Measurements from ENCODE around the genes NANS and GALNT12.

DNA sequence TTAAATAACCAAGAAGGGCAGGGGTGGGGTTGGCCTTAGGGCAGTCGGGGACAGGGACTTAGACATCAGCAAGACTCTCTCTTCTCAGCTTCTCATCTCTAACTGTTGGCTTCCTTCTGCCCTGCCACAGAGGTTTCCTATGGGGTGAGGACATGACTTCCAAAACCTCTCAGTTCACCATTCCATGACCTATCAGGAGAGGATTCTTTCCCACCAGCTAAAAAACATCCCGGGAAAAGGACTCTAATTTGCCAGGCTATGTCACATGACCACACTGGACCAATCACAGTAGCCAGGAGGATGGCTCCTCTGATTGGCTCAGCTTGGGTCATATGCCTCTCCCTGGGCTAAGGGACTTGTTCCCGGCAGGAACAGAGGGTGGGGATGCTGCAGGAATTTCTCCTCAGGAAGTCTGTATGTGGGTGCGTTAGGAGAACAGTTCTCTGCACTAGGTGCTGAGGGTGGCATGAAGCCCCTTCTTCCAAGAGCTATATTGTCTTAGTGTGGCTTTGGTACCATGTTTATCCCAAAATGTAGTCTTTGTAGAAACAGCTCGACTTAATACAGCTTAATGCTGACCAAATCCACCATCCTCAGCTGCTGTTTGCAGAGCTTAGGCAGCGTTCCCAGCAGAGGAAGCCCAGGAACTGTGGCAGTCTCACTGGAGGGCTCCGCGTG lies 40.3 kb upstream of the XPA start:
- PRO-cap: no peak

- PRO-cap: unidirectional peak, minus-strand start at chr9:97920978
These were observed 1.4 kb downstream of the TRMO start for GRCh38 chr9:97920748-97921368.

GRCh38 chr9:97990140-97990999 lies 7.2 kb downstream of the ANP32B start:
- PRO-cap: no peak

- PRO-cap: no peak
These were observed 21.1 kb upstream of the NANS start for GRCh38 chr9:98035455-98035904.

GRCh38 chr9:98056027-98056814 lies at the start of gene NANS:
NANS (plus strand) TSS chr9:98056732.
- PRO-cap: bidirectional peak, plus-strand start at chr9:98056739, minus-strand start at chr9:98056608

- PRO-cap: no peak
These were observed 15.2 kb downstream of the NANS start for GRCh38 chr9:98071601-98072172.

DNA sequence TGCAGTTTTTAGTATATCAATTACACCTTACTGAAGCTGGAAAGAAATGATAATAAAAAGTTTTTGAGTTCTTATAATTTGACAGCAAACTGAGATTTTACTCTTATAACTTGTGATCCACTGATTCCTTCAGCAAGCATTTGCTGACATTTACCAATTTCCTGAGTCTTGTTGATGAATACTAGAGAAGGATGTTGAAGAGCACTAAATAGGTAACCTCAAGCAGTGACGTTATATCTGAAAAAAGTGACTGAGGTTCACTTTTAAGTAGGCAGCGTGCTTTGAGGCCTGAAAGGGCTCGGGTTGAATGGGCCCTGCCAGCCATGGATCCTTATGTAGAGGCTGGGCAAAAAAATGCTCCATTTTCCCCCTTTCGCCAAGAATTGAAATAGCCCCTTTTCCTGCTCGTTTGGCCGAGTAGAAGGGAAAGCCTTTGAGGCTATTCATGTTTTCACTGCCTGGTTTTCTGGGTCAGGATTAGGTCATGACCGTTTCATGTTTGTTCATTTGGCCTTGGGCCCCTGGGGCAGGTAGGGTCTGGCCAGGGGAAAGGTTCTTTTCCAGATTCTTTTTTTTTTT lies 19.4 kb downstream of the NANS start:
- PRO-cap: no peak

GRCh38 chr9:98087155-98088343 lies 31.0 kb downstream of the NANS start:
- PRO-cap: no peak

GRCh38 chr9:98181690-98182604 lies 10.5 kb downstream of the CORO2A start:
- PRO-cap: no peak

GRCh38 chr9:98227742-98228289 lies 27.6 kb downstream of the TBC1D2 start:
- PRO-cap: no peak

GRCh38 chr9:98255127-98255530 lies 320 bp downstream of the TBC1D2 start:
- PRO-cap: no peak

DNA sequence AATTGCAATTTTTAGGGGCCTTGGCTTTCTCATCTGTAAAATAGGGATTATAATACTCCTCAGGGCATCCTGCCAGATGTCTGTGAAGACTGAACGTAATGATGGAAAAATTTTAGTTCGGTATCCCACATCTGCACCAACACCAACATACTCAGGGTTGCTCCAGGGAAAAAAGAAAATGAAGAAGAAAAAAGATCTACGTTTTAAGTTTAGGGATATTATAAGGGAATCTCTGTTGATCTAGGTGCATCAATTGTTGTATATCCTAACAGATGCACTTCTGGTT lies 8.1 kb upstream of the TBC1D2 start:
- PRO-cap: no peak

DNA sequence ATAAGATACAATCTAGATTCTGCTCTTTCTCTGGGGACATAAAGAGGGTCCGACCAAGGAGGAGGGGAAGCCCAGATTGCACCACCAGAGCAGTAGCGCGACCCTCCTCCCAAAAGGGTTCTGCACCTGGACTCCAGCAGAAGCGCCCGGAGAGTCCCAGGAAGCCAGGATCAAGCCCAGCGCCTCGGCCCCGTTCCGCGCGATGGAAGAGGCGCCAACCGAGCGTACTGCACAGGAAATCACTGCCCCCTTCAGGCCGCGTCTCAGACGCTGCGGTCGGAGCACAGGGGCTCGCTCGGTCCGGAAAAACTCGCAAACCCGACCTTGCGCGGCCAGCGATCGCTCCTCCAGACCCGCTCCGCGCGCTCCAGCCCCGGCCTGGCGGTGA lies 1.6 kb downstream of the GABBR2 start:
- PRO-cap: no peak

- PRO-cap: unidirectional peak, plus-strand start at chr9:98807674
These were observed at the start of gene GALNT12 for GRCh38 chr9:98807076-98808333. GALNT12 (plus strand) TSS chr9:98807670.

- PRO-cap: no peak
These were observed 41.2 kb downstream of the GALNT12 start for GRCh38 chr9:98848694-98849102.

DNA sequence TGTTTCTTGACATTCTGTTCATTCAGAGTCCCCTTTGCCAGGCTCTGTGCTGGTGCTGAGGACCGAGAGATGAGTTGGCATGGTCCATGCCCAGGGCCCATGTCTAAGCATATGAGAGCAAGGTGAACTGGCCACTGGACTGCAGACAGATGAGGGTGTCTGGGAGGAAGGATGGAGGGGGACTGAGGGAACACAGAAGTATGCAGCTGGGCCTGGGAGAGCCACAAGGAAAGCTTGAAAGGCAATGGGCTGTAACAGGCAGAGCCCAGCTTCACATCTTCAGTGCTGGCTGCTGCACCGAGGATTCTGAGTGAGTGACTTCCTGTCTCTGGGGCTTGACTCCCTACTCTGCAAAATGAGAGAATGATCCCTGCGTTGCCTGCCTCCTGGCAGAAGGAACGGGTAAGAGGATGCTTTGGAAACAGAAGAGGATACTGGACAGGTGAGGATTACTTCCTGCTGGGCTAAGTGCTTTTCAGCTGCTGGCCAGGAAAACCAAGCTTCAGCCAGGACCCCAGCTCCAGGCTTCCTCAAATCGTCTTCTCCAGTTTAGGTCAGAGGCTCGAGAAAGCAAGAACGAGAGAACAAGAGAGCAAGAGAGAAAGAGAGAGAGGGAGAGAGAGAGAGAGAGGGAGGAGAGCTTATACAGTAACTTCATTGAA lies 29.1 kb downstream of the COL15A1 start:
- PRO-cap: no peak

GRCh38 chr9:98973453-98974093 lies 29.9 kb downstream of the COL15A1 start:
- PRO-cap: no peak

DNA sequence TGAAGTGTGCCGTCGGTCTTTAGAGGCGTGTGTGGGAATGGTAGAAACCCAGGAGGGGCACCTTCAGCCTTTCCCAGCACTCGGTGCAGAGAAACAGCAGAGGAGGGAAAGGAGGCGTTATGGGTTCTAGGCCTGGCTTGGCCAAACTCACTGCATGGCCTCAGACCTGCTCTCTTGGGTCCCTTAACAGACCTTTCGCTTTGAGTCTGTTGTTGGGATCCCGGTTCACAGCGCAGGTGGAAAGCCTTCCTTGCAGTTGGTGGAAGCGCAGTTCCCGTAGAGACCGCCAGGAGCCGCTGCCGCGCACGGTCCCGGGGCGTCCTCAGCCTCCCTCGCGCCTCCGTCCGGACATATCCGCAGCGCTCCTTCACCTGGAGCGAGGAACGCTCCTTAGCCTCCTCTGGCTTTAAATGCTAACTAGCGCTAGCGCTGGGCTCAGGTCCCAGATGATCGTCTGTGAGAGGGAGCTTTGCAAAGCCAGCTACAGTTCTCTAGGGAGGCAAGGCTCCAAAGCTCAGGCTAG lies 31.2 kb downstream of the COL15A1 start:
- PRO-cap: no peak

DNA sequence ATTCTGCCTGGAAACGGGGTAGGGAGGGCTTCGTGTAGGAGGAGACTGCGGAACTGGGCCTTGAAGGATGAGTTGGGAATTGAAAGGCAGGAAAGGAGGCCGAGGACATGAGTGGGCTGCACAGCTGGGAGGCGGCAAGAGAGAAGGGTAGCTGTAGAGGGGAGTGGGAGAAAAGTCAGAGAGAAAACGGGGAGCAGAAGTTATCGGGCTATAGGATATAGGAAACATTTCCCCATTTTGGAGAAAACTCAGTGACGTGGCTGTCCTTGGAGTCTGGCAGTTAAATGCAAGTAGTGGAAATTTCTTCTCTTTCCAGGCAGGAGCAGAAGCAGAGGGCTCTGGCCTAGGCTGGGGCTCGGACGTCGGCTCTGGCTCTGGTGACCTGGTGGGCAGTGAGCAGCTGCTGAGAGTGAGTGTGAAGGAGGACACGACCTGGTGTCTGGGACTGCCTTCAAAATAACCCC lies 79.4 kb downstream of the COL15A1 start:
- PRO-cap: no peak

DNA sequence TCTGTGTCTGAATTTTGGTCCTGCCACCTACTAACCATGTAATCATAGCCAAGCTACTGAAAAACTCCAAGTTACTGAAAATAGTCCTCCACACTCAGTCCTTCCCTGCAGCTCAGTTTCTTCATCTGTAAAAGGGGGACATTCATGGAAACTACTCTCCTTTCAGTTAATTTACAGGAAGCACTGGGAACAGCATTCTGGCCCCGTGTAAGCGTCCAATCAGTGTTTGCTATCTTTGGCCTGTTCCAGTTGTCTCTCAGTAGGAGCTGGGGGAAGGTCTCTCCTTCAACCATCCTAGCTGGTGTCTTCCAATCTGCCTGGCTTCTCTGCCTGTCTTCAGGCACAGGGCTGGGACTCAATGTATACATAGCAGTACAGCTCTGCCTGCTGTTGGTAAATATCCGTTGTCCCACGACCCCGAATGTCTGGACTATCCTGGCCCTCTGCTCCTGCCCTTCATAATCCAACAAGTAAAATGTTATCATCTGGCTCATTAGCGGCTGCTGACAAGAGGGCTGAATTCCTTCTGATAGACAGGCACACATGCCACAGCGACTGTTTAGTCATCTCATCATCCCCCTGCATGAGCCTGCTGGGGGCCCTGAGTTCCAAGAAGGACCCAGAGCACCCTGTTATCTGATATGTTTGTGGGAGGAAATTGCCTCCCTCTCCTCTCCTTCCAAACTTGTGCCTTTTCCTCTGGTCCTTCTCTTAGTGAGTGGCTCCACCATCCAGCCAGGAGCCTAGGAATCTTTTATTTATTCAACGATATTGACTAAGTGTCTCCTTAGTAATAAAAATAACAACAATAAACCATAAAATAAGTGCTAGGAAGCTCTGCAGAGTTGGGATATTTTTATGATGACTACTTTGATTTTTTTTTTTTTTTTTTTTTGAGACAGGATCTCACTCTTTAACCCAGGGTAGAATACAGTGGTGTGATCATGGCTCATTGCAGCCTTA lies 29.6 kb upstream of the TGFBR1 start:
- PRO-cap: no peak